ENCODE measurements around a stretch of chr2.

DNA sequence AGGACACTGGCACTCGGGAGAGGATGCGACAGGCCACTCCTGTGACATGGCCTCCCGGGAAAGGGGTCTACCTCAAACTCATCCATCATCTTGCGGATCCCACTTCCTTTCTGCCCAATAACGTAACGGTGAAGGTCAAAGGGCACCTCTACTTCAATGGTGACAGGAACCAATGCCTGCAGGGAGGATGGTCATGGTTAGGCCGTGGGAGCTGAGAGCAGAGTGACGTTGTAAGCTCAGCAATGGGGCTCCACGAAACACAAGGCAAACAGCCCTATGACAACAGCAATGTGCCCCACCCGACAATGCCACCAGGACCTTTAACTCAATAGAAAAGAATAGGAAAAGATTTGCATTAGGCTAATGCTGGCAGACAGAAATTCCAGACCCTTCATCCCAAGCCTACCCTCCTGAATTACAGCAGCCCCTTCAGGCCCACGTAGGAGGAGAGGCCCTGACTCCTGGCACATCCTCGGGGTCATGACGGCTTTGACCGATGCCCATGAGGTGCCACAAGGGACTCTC lies 47.0 kb downstream of the ANO7 start:
- RRBS, result no CpG with 5 or more reads among the region's 14 CpGs

DNA sequence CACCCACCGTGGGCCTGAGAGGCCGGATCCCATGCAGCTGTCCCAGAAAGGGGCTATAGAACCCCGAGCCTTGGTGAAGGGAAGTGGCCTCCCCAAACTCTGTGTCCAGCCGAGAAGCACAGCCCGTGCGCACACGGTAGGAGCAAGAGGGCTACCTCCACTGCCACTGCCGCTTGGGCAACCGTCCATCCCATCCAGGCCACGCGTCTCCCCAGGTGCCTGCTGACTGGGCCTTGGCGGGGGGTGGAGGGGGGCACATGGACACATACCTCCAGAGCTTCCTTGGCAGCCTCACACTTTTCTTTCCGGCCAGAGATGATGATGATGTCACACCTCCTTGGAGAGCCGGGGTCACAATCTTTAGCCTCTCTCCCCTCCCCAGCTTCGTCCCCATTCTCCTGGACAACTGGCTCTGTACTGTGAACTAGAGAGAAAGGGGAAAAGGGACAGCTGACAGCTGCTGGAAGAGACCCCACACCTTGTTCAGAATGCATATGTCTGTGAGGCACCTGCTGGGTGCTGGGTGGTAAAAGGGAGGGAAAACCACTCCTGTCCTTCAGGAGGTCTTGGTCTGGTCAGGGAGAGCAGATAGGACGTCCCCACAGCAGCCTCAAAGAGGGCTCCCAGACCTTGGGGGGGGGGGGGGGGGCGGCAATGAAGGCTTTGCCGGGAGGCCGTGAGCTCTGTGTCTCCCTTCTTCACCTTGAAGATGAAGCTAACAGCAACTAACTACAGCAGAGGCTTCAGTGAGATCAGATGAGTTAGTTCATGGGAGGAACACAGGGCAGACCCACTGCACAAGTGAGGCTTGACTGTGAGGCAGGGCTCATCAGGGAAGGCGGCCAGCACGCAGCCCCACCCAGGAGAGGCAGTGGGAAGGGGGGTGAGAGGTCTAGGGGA lies 48.1 kb downstream of the ANO7 start:
- RRBS, result no CpG with 5 or more reads among the region's 21 CpGs

GRCh38 chr2:241256088-241256531 lies 59.4 kb downstream of the HDLBP start:
- RRBS, result no CpG with 5 or more reads among the region's 11 CpGs

DNA sequence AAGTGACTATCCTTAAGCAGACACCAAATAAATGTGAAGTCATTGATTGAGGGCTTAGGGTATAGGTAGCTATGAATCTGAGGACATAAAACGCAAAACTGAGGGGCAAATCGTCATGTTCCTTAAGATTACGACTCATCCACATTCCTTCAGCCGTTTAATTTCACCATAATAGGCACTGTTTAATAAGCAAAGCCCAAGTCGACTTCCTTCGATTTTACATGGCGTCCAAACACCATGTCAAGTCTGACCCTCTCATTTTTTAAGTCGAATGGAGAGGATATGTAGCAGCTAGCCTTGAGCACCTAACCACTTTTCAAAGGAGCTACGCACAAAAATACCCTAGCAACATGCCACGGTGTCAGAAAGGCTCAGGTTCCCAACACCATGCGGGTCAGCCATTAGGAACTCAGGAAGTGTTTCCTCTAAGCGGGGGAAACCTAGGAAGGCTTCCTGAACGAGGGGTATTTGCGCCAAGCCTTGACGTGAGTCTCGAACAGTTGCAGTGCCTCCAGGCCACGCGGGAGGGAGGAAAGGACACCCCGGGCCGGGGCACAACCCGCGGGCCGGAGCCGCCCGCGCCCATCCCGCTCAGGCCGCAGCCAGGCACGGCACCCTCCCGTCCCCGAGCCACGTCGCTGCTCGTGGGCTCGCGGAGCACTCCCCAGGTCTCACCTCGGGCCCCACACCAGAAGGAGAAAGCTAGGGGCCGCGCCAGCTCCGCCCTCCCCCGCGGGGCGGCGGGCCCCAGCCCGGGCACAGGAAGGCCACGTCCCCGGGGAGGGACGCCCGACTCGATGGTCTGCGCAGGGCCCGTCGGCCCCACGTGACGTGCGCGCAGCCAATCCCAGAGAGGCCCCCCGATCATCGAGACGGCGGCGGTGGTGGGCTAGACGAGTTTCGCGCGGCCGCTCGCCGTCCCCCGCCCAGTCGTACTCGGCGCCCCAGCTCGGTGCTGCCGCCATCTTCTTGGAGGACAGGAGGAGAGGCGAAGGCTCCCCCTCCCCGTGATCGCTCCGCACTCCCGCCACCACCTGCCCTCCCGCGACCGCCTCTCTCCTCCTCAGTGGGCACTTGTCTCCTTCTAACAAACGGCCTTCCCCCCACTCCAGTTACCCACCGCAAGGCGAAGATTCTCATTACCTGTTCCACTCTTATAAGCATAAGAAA lies 660 bp downstream of the HDLBP start:
- RRBS, result no CpG with 5 or more reads among the region's 86 CpGs

DNA sequence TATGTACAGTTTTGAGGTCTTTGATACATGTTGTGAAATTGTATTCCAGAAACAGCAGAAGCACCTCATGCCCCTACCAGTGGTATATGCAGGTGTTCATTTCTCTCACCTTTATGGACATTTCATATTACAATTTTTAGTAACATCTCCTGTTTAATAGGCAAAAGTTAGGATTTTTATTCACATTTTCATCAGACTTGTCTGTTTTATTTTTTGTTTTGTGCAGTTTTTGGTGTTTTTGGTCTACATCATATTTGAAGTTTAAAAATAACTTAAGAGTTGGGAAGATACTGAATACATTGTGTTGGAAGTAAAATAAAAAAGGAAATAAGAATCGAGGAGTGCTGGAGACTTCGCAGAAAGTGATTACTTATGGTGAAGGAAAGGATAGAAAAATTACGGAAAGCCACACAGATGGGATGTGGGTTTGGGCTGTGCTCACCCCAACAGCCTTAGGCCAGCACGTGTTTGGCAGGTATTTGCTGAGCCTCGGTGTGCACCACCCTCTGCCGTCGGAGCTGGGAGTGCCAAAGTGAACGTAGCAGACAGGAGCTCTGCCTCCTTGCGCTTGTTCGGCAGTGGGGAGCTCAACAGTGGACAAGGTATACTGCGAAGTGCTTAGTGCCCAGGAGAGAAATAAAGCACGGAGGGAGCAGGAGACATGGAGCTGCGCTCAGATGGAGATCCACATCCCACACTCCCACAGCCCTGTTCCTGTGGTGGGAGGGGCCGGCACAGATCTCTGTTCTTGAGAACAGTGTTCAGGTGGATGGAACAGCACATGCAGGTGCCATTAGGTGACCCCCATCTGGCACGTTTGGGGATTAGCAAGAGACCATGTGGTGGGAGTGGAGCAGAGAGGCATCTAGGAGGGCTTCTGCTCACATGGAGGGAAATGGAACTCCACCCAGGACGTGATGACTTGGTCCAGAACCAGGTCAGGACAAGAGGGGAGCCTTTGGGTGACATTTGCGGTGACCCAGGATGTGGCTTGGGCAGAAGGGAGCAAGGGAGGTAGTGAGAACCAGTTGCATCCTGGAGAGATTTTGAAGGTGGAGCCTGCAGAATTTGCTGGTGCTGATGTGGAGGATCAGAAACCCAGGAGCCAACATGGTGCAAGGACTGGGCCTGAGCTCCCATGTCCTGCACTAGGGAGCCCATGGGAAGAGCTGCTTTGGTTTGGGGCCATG lies 27.0 kb downstream of the FARP2 start:
- RRBS, result no CpG with 5 or more reads among the region's 17 CpGs

DNA sequence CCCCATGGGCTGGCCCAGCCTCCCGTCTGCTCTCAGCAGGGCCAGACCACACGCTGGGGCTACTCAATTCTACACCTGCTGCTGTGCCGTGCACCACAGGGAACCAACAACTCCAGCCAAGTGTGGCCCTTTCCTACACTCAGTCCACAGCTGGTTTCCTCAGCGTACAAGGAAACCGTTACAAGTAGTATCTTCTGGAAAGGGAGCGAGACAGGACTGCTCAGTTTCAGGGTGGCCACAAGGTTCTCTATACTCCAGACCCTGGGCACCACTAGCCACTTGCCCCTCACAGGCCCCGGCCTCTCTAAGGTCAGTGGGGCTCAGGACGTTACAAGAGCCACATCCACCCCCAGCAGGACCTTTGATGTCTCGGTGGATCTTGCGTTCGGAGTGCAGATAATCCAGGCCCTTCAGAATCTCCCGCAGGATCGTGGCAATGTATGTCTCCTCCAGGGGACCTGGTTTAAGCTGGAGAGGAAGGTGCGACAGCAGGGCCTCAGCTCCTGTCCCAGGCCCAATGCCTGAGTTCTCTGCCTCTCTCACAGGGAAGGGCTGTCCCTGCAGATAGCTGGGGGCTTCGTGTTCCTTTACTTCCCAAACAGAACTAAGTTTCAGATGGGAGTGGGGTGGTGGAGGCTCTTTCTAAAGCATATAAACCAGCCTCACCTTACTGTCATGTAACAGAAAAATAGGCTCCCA lies 8.4 kb downstream of the STK25 start:
- RRBS, result no CpG with 5 or more reads among the region's 15 CpGs

DNA sequence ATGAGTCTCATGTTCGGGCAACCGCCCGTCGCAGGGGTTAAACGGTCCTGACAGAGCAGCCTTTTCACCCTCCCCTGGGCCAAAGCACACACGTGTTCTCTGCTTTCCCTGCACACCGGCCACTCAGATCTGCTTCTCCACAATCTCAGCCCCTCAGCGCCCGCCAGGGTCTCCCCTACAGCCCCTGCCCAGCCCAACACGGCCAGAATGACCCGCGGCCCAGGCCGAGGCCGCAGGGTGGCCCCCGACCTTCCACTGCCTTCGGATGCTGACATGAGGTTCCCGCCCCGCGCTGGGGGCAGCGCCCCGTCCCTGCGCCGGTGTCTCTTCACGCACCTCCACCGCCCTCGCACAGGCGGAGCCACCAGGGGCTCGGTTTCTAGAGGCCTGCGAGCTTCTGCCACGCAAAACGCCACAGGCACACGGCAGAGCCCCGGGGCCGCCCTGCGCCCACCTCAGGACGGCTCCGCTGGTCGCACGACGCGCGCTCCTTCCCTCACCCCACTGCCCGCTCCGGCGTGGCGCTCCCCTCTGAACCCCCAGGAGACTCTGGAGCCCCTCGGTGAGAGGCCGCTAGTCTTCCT lies 888 bp downstream of the STK25 start:
- RRBS, result 1% methylated on average over 12 of the region's 48 CpGs

DNA sequence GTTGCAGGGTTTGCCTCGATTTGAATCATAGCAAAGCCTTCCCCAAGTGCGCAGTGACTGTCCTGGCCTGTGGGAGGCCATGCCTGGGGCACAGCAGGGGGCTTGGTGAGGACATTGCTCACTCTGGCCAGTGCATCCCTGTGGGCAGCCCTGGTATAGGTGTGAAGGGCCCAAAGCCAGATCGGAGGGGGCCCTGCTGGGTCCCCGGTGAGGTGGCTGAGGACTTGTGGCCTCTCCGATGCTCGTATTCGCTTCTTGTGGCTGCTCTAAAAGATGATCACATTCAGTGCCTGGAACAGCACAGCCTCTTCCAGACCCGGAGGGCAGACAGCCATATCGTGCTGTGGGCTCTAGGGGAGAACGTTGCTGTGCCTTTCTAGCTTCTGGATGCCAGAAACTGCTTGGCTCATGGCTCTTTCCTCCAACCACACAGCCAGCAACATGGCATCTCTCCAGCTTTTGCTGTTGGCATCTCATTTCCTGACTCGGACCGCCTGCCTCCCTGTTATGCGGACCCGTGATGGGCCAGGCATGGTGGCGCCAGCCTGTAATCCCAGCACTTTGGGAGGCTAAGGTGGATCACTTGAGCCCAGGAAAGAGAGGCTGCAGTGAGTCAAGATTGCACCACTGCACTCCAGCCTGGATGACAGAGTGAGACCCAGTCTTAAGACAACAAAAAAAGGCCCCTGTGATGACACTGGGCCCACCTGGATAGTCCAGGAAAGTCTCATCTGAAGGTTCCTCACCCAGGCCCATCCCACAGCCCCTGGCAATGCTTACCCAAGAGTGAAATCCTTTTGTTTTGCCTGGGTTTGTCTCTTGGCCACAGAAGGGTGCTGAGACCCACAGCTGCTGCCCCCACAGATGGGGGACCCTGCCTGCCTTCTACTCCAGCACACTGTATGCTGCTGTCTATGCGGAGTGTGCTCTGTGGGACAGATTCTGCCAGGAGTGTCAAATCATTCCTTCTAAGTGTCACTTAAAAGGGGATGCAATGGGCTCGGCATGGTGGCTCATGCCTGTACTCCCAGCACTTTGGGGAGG lies 12.1 kb downstream of the DTYMK start:
- RRBS, result 100% methylated on average over 1 of the region's 17 CpGs

DNA sequence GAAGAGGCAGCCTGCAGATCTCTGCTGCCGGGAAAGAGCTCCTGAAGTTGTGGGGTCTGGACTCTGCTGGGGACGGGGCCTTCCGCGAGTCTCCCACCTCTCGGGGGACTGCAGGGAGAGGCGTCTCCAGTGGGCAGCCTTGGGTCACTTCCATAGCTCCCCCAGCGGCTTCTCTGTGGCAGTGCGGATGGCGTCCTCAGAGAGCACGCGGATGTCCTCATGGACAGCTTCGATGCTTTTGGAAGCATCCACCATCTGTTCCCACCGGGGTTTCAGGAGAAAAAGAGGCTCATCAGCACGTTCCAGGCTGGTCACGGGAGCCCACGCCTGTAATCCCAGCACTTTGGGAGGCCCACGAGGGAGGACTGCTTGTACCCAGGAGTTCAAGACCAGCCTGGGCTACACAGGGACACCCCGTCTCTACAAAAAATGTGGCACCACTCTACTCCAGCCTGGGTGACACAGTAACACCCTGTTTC lies 10.6 kb downstream of the DTYMK start:
- RRBS, result no CpG with 5 or more reads among the region's 18 CpGs

- RRBS, result 0% methylated on average over 2 of the region's 19 CpGs
Measured at GRCh38 chr2:241702872-241703508, 1.2 kb downstream of the ING5 start.

- RRBS, result 37% methylated on average over 5 of the region's 11 CpGs
Measured at GRCh38 chr2:241807997-241808381, 1.0 kb upstream of the NEU4 start.

DNA sequence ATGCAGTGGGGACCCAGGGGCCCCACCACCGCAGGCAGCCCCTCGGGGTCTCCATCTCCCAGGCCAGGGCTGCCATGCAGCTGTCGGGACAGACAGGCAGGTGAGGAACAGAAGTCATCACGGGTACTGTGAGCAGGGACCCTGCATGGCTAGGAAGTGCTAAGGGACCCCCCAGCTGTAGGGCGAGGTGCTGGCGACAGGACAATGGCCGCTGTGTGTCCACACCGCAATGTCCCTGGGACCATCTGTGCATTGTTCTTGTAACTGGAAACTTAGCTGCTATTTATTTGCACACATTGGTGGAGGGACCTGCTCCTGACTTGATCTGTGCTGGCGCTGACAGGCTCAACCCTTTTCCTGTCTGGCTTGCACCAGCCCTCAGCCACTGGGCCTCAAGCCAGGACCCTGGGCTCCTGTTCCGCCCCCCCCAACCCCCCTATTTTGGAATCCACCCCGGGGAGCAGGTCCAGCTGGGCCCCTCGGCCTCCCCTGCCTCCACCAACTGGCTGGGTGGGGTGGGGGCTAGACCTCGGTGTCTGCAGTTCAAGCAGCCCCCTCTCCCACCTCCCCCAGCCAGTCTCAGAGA lies 3.9 kb downstream of the PDCD1 start:
- RRBS, result no CpG with 5 or more reads among the region's 13 CpGs

- RRBS, result 94% methylated on average over 8 of the region's 16 CpGs
Measured at GRCh38 chr2:241983163-241983689, 83.0 kb upstream of the FAM240C start.

DNA sequence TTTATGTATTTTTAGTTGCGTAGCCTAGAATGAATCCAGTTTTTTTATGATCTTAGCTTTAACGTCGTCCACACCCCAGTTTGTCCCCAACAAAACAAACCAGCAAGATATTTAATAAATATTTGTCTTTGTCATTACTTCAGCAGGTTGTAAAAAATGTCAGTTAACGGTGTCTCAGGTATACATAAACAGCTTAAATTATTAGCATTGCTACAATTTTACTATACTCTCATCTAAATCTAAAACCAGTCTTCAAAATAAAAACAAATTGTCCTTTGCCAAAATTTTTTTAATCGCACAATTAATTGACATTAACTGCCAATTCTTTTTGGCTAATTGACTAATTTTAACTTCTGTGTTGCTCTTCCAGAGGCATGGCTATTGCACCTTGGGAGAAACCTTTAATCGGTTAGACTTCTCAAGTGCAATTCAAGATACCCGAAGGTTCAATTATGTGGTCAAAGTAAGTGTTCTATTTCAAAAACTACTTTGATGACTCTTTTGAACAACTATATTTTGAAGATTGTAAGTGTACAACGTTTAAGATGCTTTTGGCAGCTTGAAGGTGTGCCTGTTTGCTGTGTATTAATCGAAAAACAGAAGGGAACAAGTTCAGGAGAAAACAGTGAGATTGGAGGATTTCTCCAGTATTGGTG lies 218.5 kb upstream of the FAM240C start:
- RRBS, result no CpG with 5 or more reads among the region's 9 CpGs